Metastatic Liver Carcinoma in the Lung (tissue), 2 donors: ENCODE results near the gene MRS2.

- PRO-cap, 2 experiments: no peak in any of the 2 experiments
Measured at GRCh38 chr6:18255153-18255922, 9.0 kb downstream of the DEK start.

GRCh38 chr6:18330386-18331243, 56.5 kb upstream of the RNF144B start:
- PRO-cap, 2 experiments: no peak in any of the 2 experiments

DNA sequence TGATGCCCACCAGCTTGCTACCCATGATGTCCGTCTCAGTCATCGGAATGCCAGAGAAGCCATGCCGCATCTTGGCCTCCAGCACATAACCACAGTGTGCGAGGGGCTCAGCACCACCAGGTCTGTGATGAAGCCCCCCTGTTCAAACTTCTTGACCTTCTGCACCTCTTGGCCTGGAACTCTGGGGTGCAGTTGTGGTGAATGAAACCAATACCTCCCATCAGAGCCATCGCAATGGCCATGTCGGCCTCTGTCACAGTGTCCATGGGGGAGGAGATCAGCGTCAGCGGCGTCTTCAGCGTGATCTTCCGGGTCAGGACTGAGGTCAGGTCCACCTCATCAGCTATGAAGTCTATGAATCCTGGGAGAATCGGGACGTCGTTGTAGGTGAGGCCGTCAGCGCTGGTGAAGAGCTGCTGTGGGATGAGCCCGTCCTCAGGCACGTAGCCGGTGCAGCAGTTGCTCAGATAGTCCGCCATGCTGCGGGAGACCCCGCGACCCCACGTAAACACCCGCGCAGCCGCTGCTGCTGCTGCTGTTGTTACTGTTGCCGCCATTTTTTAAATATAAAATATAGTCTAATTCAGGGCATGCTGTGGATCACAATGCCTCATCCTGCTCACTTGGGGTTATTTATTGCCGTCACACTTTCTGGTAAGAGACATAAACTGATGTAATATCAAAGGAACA, 18.8 kb upstream of the RNF144B start:
- PRO-cap, 2 experiments: no peak in any of the 2 experiments

DNA sequence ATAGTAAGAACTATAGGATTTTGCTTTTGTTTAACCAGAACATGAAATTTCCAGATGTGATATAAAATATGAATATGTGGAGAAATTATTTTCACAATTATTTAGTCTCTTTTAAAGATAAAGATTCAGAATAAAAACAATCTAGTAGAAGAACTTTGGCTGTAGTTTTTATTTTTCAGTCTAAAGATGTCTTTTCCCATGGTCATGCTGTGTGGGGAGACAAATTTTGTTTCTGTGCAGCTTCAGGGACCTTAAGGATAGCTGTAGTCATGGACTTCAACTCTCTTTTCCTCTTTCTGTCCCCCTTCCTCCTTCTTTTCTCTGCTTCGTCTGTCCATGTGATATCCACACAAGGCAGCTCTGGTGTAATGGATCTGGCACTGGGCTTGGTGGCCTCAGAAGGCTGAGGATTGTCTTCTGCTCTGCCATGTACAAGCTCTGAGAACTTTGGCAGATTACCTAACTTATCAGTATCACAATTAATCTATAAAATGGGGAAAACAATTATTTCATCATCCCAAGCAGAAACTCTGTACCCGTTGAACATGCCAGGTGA, 10.4 kb downstream of the RNF144B start:
- PRO-cap, 2 experiments: no peak in any of the 2 experiments

- PRO-cap, 2 experiments: peak in 1 of 2 experiments; most common plus-strand start chr6:18445487 (in 1)
Measured at GRCh38 chr6:18445295-18445801, 58.2 kb downstream of the RNF144B start.

DNA sequence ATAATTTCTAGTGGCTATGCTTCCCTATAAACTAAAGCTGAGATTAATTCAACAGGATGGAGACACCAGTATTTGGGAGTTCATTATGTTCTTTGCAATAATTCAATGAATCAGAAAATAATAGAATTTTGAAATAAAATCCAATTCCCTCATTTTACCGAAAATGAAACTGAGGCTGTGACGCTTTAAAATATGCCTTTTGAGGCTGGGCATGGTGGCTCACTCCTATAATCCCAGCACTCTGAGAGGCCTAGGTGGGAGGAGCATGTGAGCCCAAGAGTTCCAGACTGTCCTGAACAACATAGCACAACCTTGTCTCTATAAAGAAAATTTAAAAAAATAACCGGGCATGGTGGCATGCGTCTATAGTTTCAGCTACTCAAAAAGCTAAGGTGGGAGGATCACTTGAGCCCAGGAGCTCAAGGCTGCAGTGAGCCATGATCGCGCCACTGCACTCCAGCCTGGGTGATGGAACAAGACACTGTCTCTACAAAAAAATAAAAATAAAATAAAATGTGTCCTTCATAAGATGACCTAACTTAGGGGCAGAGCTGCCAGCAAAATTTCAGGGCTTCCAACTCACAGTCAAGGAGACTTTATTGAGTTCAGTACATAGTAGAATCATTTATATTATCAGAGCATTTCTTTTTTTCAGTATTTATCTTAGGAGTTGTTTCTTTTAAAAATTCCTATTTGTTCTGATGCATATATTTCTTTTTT, 12.5 kb downstream of the ID4 start:
- PRO-cap, 2 experiments: no peak in any of the 2 experiments

- PRO-cap, 2 experiments: no peak in any of the 2 experiments
Measured at GRCh38 chr6:20201864-20202457, 10.3 kb downstream of the MBOAT1 start.

GRCh38 chr6:20877194-20877795, 343.0 kb downstream of the CDKAL1 start:
- PRO-cap, 2 experiments: no peak in any of the 2 experiments

DNA sequence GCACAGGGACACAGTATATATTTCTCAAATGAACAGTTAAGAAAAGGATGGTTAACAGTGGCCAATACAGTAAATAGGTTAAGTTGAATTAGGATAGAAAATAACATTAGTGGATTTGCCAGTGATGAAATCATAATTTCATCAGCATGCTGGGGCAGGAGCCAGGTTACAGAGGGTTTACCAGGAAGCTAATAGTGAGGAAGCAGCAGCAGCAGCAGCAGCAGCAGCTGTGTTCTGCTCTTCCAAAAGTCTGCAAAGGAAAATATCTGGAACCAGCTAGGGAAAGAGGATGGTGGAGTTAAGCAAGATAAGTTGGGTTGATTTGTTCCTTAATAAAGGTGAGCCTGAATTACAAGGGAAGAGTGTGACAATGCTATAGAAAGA, 499.5 kb downstream of the CDKAL1 start:
- PRO-cap, 2 experiments: peak in 1 of 2 experiments; most common plus-strand start position 191 of the sequence (in 1)

- PRO-cap, 2 experiments: no peak in any of the 2 experiments
Measured at GRCh38 chr6:21141499-21141926, 452.0 kb upstream of the SOX4 start.

- PRO-cap, 2 experiments: no peak in any of the 2 experiments
Measured at GRCh38 chr6:21348395-21348804, 245.2 kb upstream of the SOX4 start.

DNA sequence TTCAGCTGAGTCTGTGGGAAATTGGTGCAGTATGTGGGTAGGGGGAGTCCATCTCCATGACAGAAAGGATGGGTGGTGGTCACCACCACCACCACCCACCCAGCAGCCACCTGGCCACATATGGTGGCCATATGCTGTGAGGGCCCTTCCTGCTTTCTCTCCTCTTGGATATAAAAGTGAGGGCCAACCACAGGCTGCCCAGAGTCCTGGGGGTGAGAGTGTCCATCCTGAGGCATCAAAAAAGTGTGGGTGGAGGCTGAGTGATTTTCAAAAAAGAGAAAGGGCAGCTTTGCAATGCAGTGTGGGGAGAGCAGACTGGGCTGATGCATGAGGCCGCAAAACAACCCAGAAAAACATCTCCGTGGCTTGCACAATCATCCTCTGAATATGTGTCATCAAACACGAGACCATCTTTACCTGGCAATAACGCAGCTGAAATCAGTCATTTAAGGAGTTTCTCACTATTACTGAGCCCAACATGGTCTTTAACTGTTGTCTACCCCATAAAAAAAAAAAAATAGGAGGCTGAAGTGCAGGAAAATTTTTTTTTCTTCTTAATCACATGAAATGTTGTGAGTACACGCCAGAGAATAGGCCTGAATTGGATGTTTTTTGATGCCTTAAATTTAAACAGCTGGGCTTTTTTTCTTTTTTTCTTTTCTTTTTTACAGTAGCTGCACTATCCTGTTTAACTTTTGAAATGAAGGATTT, 191.2 kb upstream of the SOX4 start:
- PRO-cap, 2 experiments: no peak in any of the 2 experiments

DNA sequence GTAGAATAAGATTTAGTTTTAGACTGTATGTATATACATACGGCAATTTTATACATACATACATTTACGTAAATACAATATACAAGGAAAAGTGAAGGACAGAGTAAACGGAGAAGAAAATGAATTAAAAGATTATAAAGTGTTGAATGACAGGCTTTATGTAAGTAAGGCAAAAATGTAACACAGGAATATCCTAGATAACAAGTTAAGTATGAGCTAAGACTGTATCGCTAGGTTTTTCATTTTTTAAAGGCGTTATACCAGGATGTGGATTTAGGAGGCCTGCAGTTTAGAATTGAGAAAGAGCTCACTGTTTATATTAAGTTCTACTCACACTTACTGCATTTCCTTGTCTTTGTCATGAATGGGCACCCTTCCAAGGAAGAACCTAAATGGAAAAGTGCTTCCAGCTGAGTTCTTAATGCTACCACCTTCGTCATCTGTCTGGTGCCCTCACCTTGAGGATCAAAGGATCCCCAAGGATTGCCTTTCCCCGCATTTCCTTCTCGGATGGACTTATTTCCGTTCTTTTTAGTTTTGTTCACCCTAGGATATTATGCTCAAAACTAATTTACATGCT, 148.7 kb downstream of the SOX4 start:
- PRO-cap, 2 experiments: no peak in any of the 2 experiments

GRCh38 chr6:21883352-21884087, 290.0 kb downstream of the SOX4 start:
- PRO-cap, 2 experiments: no peak in any of the 2 experiments

DNA sequence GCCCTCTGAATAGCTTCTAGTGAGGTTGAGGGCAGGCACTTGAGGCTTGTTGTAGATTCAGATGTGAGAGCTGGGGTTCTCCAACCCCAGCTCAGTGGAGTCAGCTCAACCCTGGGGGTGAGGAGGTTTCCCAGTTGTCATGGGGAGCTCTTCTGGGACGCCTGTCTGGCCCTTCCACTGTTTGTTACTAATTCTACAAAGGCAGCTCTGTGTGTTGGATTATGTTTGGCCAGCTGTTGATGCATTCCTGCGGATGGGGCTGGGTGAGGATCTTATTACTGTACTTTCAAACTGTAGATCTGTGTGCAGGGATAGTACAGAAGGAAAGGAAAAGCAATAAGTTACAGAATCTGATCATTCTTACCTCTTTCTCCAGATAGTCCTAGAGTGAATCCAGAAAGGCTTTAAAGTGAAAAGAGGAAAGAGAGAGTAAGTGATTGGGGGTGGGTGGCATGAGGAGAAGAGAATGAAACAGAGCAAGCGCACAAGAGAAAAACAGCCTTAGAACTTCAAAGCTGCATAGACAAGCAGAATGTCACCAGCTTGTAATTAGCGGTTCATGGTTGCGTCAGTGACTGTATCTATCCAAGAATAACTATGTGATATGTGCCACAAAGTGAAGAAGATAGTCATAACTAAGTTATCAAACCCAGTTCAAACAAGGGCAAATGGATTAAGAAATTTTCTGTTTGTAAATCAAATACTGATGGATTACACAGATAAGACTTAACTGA, 148.6 kb downstream of the PRL start:
- PRO-cap, 2 experiments: no peak in any of the 2 experiments

GRCh38 chr6:22785066-22785458, 215.7 kb downstream of the HDGFL1 start:
- PRO-cap, 2 experiments: no peak in any of the 2 experiments

DNA sequence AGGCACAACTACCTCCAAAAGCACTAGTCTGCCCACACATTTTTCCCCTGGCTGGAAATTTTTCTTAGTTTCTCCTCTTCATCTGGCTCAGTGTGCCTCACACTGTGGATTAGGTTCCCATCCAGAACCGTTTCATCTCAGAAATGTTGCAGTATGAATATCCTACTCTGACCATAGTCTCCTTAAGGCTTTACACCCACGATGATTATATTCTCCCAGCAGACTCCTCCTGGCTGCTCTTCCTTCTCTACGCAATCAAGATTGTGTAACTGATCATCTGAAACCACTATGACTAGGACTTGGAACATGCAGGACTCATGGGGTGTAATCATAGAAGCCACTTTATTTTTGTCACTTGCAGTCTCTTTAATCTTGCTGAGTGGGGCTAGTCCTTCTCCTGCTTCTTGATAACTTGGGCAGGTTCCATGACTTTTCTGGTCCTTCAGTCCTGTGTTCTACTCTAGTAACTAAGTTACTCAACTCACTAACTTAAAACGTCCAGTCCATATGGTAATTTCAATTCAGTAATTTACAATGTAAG, 7.7 kb upstream of the MRS2 start:
- PRO-cap, 2 experiments: no peak in any of the 2 experiments

GRCh38 chr6:24401461-24402043, 1.2 kb upstream of the MRS2 start:
- PRO-cap, 2 experiments: no peak in any of the 2 experiments

GRCh38 chr6:24402621-24403851, at the start of gene MRS2:
TSS of gene MRS2 (plus strand) at chr6:24402936.
- PRO-cap, 2 experiments: peak in 2 of 2 experiments; most common plus-strand start chr6:24402936 (in 1); most common minus-strand start chr6:24402788 (in 1)

DNA sequence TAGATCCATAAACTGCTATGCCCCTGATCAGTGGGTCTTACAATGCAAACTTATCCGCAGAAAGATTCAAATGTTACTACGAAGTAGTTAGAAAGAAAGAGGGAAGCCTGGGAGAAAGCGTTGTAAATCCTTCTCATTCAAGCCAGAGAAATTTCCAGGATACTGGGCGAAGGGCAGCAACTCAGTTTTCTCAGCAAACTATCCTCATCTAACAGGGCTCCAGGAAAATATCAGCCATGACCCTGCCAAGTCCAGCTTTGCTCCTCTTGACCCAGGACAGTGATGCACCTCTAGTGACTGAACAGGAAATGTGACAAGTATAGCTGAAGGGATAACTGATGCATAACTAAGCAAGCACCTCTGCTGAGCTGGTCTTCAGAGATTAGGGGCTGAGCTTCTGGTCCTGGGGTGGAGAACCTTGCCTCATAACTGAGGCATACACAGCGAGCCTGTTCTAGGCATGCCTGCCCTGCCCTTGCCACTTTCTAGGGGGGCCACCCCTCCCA, 22.7 kb downstream of the ALDH5A1 start:
- PRO-cap, 2 experiments: no peak in any of the 2 experiments